NCI-H460 (cell line): Measurements from ENCODE around the gene HNRNPR.

GRCh38 chr1:22120510-22121492 lies 22.1 kb downstream of the WNT4 start:
RAMPAGE:
- cytosol, long total RNA = no peak
- long total RNA = no peak
- nucleus, long total RNA = no peak

GRCh38 chr1:22257244-22257945 lies 114.5 kb upstream of the WNT4 start:
RAMPAGE:
- cytosol, long total RNA = no peak
- long total RNA = no peak
- nucleus, long total RNA = no peak

GRCh38 chr1:22262496-22262985 lies 119.6 kb upstream of the WNT4 start:
RAMPAGE:
- cytosol, long total RNA = no peak
- long total RNA = no peak
- nucleus, long total RNA = no peak

GRCh38 chr1:22376513-22376887 lies 75.2 kb upstream of the ZBTB40 start:
RAMPAGE:
- cytosol, long total RNA = no peak
- long total RNA = no peak
- nucleus, long total RNA = no peak

DNA sequence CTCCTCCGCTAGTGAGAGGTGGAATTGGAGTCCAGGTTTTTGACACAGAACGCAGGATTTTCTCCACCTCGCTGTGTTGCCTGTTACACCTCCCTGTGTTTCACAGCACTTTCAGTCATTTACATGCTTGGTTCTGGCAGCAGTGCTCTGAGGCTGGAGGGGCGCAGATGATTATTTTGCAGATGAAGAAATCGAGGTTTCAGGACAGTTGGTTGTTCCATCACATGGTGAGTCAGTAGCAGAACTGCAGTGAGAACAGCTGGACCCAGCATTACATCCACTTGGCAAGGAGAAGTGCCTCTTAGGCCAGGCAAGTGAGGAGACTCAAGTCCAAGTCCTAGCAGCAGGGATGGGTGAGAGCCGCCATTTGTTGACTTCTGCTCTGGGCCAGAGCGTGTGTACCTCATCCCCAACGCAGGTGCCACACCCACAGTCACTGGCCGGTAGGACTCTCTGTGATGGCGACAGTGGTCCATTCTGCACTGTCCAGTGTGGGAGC lies 26.8 kb upstream of the EPHA8 start:
RAMPAGE:
- cytosol, long total RNA = no peak
- long total RNA = no peak
- nucleus, long total RNA = no peak

RAMPAGE:
- cytosol, long total RNA = no peak
- long total RNA = no peak
- nucleus, long total RNA = no peak
Observed at GRCh38 chr1:22563664-22563966, 326 bp downstream of the EPHA8 start.

RAMPAGE:
- cytosol, long total RNA = no peak
- long total RNA = no peak
- nucleus, long total RNA = no peak
Observed at GRCh38 chr1:22567368-22567813, 4.1 kb downstream of the EPHA8 start.

RAMPAGE:
- cytosol, long total RNA = no peak
- long total RNA = no peak
- nucleus, long total RNA = no peak
Observed at GRCh38 chr1:22600470-22600910, 35.9 kb upstream of the C1QA start.

GRCh38 chr1:22654226-22654544 lies 1.1 kb downstream of the C1QB start:
RAMPAGE:
- cytosol, long total RNA = no peak
- long total RNA = no peak
- nucleus, long total RNA = no peak

DNA sequence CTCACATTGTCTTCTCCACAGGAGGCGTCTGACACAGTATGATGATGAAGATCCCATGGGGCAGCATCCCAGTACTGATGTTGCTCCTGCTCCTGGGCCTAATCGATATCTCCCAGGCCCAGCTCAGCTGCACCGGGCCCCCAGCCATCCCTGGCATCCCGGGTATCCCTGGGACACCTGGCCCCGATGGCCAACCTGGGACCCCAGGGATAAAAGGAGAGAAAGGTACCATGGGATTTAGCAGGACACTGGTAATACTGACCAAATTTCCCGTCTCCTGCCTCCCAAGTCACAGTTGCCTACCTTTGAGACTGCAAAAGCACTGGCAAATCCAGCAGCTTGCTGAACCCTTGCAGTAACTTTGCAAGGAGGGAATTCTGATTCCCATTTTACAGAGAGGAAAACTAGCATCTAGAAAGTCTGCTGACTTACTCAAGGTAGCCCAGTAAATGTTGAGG lies 6.4 kb downstream of the C1QB start:
RAMPAGE:
- cytosol, long total RNA = no peak
- long total RNA = no peak
- nucleus, long total RNA = no peak

DNA sequence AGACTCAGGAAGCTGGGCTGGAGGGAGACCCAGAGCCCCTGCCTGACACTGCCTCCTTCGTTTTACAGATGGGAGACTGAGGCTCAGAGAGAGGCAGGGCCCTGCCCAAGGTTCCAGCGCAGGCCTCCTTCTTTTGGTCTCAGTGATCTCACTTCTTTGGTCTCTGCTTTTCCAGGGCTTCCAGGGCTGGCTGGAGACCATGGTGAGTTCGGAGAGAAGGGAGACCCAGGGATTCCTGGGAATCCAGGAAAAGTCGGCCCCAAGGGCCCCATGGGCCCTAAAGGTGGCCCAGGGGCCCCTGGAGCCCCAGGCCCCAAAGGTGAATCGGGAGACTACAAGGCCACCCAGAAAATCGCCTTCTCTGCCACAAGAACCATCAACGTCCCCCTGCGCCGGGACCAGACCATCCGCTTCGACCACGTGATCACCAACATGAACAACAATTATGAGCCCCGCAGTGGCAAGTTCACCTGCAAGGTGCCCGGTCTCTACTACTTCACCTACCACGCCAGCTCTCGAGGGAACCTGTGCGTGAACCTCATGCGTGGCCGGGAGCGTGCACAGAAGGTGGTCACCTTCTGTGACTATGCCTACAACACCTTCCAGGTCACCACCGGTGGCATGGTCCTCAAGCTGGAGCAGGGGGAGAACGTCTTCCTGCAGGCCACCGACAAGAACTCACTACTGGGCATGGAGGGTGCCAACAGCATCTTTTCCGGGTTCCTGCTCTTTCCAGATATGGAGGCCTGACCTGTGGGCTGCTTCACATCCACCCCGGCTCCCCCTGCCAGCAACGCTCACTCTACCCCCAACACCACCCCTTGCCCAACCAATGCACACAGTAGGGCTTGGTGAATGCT lies 7.8 kb downstream of the C1QB start:
RAMPAGE:
- cytosol, long total RNA = no peak
- long total RNA = no peak
- nucleus, long total RNA = no peak

RAMPAGE:
- cytosol, long total RNA = no peak
- long total RNA = no peak
- nucleus, long total RNA = no peak
Observed at GRCh38 chr1:22702135-22702801, 8.4 kb upstream of the EPHB2 start.

RAMPAGE:
- cytosol, long total RNA = no peak
- long total RNA = no peak
- nucleus, long total RNA = no peak
Observed at GRCh38 chr1:22708668-22709054, 2.0 kb upstream of the EPHB2 start.

DNA sequence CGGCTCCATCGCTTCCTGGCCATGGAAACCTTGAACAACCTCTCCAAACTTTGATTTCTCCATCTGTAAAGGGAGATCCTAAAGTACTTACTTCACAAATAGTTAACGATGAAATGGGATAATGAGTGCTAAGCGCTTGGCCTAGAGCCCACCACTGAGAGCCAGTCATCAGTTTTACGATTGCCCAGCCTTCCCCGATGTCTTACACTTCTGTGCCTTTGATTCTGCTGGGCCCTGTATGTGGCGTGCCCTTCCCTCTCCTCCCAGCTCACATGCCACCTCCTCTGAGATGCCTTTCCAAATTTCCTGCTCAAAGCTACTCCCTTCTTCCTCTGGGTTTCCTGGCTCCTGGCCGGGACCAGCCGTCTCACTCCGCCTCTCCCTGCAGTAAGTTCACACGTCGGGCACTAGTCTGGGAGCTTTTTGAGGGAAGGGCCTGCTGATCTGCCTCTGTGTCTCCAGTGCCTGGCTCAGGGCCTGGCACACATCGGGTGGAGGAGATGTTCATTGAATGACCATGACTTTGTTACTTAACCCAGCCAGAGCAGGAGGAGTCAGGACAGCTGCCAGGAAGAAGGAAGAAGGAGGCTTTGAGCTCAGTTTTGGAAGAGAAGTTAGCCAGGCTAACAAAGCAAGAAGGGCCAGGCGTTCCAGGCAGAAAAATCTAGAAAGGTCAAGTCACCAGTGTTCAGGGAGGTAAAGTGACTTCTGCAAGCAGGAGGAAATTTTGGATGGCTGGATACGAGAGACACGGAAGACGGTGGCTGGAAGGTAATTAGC lies 63.4 kb downstream of the EPHB2 start:
RAMPAGE:
- cytosol, long total RNA = no peak
- long total RNA = no peak
- nucleus, long total RNA = no peak

DNA sequence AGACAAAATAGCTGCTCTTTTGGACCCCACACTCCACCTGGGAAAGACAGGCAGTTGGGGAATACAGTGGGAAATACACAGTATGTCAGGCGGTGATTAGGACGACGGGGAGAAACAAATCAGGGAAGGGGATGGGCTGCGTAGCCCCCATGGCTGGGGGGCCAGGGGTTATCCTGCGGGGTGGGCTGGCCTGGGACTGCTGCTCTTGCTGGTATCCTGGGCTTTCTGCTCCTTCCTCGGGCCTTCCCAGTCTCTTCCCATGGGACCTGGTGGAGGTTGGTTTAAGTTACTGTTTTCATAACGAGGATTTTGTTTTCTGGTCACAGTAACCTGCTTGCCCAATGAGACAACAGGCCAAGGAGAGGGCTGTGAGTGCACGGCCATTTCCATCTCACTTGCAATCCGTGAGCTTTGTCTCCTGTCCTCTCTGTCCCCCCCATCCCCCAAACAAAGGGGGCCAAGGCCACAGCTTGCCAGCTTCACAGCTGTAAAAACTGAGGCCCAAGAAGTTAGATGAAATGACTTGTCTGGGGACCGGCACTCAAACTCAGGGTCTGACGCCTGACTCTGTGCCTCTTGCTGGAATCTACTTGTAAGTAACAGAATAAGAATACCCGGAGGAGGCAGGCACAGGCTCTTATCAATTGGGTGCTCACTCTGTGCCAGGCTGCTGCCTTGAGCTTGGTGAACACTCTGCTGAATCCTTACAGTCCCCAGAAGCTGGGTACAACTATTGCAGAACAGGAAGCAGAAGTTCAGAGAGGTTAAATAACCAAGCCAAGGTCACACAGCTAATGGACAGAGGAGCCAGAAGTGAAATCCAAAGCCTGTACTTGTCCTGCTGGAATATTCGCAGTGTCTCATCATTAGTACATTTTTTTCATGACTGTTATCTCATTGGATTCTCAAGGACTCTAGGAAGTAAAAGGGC lies 85.8 kb downstream of the EPHB2 start:
RAMPAGE:
- cytosol, long total RNA = no peak
- long total RNA = no peak
- nucleus, long total RNA = no peak

DNA sequence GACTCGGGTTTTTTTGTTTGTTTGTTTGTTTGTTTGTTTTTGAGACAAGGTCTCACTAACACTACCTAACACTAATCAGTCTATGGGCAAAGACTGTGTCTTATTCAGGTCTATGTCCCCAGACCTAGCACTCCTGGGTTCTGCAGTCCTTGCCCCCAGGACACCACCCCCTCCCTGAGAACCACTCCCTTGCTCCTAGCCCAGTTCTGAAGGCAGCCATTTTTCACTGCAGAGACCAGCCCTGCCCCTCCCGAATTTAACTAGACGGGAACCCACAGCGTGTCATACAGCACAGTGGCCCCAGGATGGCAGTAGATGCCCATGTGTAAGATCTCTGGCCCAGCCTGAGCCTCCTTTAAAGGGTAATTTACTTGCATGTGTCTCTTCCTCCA lies 3.6 kb upstream of the LACTBL1 start:
RAMPAGE:
- cytosol, long total RNA = no peak
- long total RNA = no peak
- nucleus, long total RNA = no peak

DNA sequence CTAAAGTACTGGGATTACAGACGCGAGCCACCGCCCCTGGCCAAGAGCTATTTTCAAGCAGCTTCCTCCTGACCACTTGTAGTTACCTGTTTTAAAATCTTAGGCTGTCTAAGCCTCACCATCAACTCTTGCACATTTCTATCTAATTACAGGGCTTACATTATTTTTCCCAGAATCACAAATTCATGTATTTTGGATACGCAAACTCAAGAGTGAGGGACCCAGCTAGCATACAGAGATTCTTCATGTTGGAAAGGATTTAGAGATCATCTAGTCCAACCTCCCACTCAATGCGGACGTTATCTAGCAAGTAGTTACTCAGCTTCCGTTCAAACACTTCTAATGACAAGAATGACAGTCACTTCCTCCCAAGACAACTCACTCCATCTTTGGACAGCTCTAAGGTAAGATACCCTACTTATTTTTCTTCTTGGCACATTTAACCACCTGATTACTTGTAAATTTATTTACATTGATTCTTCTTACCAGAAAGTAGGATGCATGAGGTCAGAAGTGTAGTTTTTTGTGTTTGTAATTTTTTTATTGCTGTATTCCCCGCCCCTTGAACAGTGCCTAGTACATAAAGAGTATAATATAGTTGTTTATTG lies 84.0 kb downstream of the KDM1A start:
RAMPAGE:
- cytosol, long total RNA = no peak
- long total RNA = no peak
- nucleus, long total RNA = no peak

DNA sequence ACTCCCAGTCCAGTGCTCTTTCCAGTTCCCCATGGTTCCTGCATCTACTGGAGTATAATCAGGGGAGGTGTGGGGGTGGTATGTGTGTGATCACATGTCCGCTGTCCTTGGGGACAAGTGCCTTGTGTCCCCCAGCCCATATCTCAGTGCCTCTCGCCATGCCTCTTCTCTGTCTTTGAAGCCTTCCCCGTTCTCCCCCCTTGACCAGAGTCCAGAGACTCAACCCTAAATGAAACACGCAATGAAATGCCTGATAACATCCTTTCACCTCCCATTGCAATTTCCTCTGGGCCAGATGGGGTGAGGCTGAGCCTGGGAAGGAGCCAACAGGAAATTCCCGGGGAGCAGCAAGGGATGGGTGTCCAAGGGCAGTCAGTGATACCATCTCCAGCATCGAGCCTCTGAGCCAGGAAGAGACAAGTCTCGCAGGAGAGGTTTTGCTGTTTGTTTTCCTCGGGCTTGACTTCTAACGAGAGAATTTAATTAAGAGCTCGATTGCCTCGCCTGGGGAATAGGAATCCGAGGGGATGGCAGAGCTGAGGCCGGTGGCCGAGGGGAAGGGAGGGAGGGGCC lies 7.7 kb upstream of the HTR1D start:
RAMPAGE:
- cytosol, long total RNA = no peak
- long total RNA = no peak
- nucleus, long total RNA = no peak

DNA sequence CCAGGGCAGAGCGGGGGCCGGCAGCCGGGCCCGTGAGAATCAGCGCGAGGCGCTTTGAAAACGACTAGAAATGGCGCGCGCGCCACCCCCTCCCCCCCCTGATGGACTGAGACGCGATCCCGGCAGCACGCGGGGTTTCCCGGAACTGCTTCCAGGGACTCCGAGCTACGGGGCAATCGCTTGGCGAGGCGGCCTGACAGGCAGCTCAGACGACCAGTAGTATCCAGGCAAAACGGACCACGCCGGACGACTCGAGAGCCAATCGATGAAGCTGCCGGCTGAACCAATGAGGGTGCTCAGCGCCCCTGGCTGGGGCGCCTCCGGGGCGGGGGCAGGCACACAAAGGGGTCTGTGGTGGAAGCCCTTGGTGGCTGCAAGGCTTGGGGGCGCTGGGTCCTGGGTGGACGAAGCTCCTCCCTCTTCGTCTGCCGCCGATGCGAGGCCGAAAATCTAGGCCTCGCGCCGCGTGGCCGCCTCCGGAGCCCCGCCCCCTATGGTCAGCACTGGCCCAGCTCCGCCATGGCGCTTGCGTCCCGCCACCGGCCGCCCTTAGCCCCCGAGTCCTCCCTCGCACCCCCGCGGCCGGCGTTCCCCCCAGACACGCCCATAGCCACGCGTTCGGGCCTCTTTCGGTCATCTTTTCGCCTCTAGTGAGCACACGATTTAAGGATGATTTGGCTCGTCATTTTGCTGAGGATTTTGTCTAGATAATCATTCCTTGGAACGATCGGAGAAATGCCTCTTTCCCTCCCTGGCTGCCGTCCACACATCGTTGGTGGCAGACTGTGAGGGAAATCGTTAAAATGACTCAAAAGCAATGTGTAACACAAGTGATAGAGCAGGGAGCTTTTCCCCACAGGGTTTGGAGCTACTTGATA lies at the start of gene HNRNPR:
Gene HNRNPR (minus strand): TSS at position 75 of the 878 bp plus-strand sequence.
RAMPAGE:
- cytosol, long total RNA = start-site peak on the minus strand centred at position 74 of the sequence, 83 bp wide, 1,035 and 1,425 reads in 2 replicates
- long total RNA = start-site peak on the minus strand centred at position 74 of the sequence, 85 bp wide, 169 and 1,011 reads in 2 replicates
- nucleus, long total RNA = start-site peak on the minus strand centred at position 71 of the sequence, 75 bp wide, 1,395 and 231 reads in 2 replicates

RAMPAGE:
- cytosol, long total RNA = no peak
- long total RNA = no peak
- nucleus, long total RNA = no peak
Observed at GRCh38 chr1:23376958-23377812, 7.5 kb upstream of the ZNF436 start.